Measurements from ENCODE around the gene SAC3D1.

GRCh38 chr11:64713180-64713906 is 9.7 kb downstream of the NRXN2 start:
- PRO-cap, result bidirectional peak, plus-strand start at chr11:64713475, minus-strand start at chr11:64713497
- RRBS, 2 experiments, result 4 to 6% methylated on average over 33 of the region's 115 CpGs

- PRO-cap, result no peak
- RRBS, 2 experiments, result no CpG with 5 or more reads among the region's 5 CpGs
Observed at GRCh38 chr11:64772779-64773423, 5.4 kb downstream of the SF1 start.

DNA sequence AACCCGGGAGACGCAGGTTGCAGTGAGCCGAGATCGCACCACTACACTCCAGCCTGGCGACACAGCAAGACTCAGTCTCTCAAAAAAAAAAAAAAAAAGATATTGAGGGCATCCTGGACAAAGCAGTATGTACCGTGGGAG is 3.6 kb downstream of the SF1 start:
- PRO-cap, result no peak
- RRBS, 2 experiments, result no CpG with 5 or more reads among the region's 6 CpGs

GRCh38 chr11:64779728-64780376 is 1.5 kb upstream of the SF1 start:
- PRO-cap, result no peak
- RRBS, 2 experiments, result no CpG with 5 or more reads among the region's 16 CpGs

- PRO-cap, result no peak
- RRBS, 2 experiments, result no CpG with 5 or more reads among the region's 6 CpGs
Observed at GRCh38 chr11:64785345-64785733, 7.0 kb upstream of the SF1 start.

DNA sequence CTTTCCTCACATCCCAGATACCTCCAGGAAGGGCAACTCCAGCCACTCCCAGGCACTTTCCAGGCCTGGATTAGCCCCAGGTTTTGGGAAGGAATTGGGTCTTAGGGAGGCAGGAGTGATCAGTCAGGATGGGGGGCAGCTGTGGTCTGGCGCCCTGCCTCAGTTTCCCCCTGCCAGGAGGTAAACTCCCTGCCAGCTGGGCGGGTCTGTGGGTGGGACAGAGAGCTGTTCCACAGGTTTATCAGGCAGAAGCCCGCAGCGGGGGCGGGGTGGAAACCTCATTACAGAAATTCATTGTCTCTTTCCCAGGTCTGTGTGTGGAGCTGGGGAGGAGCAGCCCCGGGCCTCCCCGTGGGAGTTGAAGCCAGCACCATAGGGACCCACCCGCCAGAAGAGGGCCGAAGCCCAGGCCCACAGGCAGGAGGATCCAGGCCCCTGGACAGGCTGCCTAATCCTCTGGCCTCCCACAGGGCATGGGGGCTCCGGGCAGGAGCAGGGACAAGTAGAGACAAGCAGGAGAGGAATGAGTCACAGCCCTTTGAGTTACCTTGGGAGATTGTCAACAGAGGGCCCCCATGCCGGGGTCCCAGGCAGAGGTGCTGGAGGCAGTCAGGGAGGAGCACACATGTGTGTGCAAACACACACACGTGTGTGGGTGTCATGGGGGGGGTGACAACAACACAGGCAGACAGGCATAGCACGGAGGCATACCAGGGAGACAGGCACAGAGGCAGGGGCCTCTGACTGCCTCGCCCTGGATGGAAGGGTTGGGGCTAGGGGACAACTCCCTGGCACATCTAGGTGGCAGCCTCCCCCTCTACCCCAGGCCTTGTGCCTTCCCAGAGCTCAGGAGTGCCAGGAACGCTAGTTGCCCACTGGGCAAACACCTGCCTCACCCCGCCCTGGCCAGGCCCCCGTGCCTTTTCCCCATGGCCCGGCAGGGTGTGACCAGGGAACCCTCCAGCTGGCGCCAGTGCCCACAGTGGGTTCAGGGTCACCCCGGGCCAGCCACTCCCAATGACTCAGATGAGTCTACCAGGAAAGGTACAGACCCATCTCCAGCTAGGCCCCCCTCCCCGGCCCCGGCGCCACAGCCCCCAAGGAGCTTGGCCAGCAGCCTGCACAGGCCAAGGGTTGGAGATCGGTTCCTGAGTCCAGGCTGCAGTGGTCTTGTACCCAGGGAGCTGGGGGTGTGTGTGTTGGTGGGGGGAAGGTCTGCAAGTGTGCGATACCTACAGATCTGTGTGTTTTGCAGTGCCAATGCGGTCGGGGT is 1.3 kb downstream of the CDC42BPG start:
- PRO-cap, result no peak
- RRBS, 2 experiments, result 33 to 52% methylated on average over 6 of the region's 27 CpGs

GRCh38 chr11:64851514-64852538 is 7.4 kb upstream of the CDC42BPG start:
- PRO-cap, result no peak
- RRBS, 2 experiments, result no CpG with 5 or more reads among the region's 14 CpGs

- PRO-cap, result no peak
- RRBS, 2 experiments, result no CpG with 5 or more reads among the region's 8 CpGs
Observed at GRCh38 chr11:64861511-64862421, 16.7 kb downstream of the EHD1 start.

DNA sequence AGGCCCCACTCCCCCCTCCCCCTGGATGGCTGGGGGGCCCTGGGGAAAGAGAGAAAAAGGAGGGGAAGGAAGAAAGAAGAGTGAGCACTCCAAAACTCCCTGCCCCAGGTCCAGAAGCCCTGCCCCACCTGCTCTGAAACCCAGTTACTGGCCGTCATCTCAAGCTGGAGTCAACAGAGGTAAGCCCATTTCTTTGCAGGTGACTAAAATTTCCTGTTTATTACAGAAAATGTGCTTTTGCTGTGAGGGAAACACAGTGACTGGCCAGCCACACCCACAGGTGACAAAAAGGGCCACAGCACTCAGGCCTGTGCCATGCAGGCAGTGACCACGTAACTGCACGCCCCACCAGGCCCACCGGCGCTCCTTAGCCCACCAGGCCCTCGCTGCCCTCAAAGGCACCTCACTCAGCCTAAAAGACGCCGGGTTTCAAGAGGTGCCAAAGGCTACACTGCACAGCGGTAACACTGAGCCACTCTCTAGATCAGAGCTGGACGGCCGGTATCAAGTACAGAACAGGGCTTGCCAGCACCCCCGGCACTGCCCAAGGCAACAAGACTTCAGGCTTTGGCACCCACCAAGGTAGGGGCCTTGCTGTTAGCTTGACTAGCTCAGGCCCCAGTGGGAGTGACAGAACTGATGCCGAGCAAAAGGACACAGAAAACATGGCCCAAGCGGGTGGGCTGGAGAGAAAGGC is 13.4 kb downstream of the EHD1 start:
- PRO-cap, result no peak
- RRBS, 2 experiments, result 95 to 97% methylated on average over 7 of the region's 14 CpGs

- PRO-cap, result no peak
- RRBS, 2 experiments, result no CpG with 5 or more reads among the region's 7 CpGs
Observed at GRCh38 chr11:64865572-64866122, 12.8 kb downstream of the EHD1 start.

GRCh38 chr11:64870368-64871516 is 7.7 kb downstream of the EHD1 start:
- PRO-cap, result no peak
- RRBS, 2 experiments, result 40 to 83% methylated on average over 5 to 7 of the region's 34 CpGs

DNA sequence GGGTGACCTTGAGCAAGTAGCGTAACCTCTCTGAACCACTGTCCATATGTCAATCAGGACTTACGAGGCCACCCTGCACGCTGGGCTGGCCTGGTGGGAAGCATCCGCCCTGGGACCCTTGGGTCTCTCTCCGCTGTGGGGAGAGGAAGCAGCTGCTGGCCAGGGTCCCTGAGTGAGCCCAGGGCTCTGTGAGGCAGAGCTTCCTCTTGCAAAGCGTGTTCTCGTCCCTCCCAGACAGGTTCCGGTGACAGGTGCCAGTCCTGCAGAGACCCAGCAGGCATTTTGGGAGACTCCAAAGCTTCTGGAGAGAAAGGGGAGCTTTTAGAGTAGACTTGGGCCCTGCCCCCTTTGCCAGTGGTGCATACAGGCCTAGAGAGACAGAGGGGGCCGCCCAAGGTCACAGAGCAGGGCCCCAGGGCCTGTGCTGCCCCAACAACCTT is 14.1 kb upstream of the EHD1 start:
- PRO-cap, result no peak
- RRBS, 2 experiments, result no CpG with 5 or more reads among the region's 9 CpGs

GRCh38 chr11:64911782-64912165 is 5.2 kb downstream of the ATG2A start:
- PRO-cap, result no peak
- RRBS, 2 experiments, result no CpG with 5 or more reads among the region's 7 CpGs

- PRO-cap, result bidirectional peak, plus-strand start at chr11:65040904, minus-strand start at chr11:65040852; bidirectional peak, plus-strand start at chr11:65041211, minus-strand start at chr11:65041104
- RRBS, 2 experiments, result 1 to 2% methylated on average over 11 of the region's 53 CpGs
Observed at GRCh38 chr11:65040468-65041291, at the start of gene SAC3D1. Gene SAC3D1 (plus strand): TSS chr11:65041210.

GRCh38 chr11:65108460-65109233 is 3.0 kb upstream of the TM7SF2 start:
- PRO-cap, result no peak
- RRBS, 2 experiments, result 93 to 94% methylated on average over 10 of the region's 39 CpGs

DNA sequence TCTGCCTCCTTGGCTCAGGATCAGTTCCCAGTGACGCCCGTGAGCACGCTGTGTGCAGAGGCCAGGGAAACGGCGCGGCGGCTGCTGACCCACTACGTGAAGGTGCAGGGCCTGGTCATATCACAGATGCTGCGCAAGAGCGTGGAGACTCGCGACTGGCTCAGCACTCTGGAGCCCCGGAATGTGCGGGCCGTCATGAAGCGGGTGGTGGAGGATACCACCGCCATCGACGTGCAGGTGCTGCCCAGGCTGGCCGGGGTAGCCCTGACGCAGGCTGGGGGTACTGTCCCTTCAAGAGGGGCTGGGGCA is 2.0 kb upstream of the TM7SF2 start:
- PRO-cap, result no peak
- RRBS, 2 experiments, result 92 to 96% methylated on average over 8 of the region's 21 CpGs

DNA sequence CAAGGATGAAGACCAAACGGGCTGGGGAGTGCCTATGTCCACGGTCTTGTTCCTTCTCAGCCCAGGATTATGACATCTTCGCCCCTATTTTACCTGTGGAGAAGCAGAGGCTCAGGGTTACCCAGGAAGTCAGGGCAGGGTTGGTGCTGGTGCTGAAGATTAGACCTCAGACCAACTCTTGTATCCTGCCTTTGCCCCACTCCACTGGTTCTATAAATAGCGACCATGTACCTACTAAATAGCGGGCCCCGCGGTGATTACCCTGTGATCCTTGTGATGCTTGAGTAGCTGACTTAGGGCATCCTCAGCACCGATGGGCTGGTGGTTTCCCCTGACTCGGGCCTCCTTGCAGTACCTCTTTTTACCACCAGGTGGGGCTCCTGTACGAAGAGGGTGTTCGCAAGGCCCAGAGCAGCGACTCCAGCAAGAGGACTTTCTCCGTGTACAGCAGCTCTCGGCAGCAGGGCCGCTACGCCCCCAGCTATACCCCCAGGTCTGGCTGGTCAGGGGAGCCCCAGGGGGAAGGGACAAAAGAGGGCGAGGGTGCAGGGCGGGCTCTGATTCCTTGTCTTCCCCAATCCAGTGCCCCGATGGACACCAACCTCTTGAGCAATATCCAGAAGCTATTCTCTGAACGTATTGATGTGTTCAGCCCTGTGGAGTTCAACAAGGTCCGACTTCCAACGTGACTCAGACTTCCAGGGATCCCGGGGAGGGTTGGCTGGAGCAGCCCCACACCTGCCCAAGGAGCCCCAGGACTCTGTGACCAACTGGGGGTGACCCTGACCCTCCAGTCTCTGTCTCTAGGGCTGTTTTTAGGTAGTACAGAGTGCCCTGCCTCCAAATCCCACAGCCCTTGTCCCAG is 1.3 kb upstream of the TM7SF2 start:
- PRO-cap, result unidirectional peak, plus-strand start at position 426 of the sequence
- RRBS, 2 experiments, result no CpG with 5 or more reads among the region's 23 CpGs

DNA sequence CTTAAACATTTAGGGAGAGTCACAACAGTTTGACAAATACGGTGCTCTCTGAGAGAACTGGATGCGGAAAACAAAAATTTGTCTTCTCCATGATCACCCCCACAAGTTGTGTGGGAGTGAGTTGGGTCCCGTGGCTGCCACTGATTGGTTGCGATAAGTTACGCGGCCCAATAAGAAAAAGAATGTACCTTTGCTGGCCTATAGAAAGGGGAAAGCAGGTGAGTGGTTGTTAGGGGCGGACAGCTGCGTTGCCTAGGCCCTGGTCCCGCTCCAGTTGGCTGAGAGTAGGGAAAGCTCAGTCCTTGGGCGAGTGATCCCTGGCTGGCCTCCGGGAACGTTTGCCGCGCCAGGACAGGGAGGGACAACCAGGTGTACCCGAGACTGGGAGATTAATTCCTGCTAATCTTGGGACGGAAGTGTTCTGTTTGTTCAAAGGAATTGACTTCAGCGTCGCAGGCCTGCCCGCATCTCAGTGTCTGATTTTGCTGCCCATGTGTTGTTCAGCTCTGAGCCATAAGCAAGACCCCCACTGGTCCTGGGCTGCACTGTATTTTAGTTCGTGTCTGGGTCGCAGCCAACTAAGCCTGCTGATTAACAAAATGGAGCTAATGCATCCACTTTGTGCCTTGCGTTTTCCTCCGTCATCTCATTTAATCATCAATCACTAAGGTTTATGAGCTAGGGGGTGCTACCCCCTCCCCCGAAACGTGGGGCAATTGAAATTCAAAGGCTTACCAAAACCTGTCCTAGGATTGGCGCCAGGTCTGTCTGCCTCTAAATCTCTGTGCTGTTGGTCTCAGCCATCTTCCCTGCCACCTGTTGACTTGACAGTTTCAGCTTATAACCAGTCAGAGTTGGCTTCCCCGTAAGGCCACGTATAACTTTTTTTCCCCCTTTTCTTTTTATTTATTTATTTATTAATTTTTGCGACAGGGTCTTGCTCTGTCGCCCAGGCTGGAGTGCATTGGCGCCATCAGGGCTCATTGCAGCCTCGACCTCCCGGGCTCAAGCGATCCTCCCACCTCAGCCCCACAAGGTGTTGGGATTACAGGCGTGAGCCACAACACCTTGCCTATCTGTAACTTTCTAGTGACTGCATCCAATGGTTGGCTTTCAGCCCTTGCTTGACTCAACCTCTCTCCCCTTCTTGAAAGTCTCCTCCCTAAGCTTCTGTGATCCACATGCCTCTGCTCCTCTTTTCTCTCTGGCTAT is 1.0 kb upstream of the SYVN1 start:
- PRO-cap, result bidirectional peak, plus-strand start at position 298 of the sequence, minus-strand start at position 112 of the sequence
- RRBS, 2 experiments, result no CpG with 5 or more reads among the region's 35 CpGs

- PRO-cap, result no peak
- RRBS, 2 experiments, result no CpG with 5 or more reads among the region's 13 CpGs
Observed at GRCh38 chr11:65136535-65137084, 2.3 kb upstream of the SYVN1 start.

GRCh38 chr11:65165720-65166330 is 4.2 kb upstream of the SPDYC start:
- PRO-cap, result no peak
- RRBS, 2 experiments, result no CpG with 5 or more reads among the region's 27 CpGs